ENCODE measurements around the gene PEAK1.

GRCh38 chr15:75367753-75368238 lies 611 bp downstream of the MAN2C1 start:
- RRBS, result 4% methylated on average over 6 of the region's 25 CpGs

GRCh38 chr15:75391337-75392216 lies 23.2 kb upstream of the MAN2C1 start:
- RRBS, result no CpG with 5 or more reads among the region's 4 CpGs

DNA sequence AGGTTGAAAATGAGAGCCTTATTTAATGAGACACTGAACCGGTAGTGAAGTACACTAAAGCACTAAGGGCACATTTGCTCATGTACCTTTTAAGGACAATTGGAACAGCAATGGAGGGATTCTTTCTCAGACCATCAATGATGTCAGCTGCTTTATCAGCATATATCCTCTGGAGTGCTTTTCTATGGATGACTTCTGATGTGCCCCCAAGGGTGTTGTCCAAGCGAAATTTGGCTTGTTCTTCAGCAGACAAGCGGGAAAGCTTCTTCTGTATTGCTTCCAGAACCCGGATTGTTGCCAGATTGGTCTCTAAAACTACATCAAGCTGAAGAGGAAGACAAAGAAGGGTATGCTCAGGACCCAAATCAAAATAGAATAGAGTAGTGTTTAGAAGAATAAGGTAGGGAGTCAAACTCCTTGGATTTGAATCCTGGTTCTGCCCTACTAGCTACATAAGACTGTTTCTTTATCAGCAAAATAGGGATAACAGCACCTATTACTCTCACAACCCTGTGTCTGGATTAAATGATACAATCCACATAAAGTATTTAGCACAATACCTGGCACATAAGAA lies 27.9 kb upstream of the MAN2C1 start:
- RRBS, result no CpG with 5 or more reads among the region's 4 CpGs

GRCh38 chr15:75454231-75455225 lies 3.0 kb upstream of the SIN3A start:
- RRBS, result 3% methylated on average over 55 of the region's 110 CpGs

DNA sequence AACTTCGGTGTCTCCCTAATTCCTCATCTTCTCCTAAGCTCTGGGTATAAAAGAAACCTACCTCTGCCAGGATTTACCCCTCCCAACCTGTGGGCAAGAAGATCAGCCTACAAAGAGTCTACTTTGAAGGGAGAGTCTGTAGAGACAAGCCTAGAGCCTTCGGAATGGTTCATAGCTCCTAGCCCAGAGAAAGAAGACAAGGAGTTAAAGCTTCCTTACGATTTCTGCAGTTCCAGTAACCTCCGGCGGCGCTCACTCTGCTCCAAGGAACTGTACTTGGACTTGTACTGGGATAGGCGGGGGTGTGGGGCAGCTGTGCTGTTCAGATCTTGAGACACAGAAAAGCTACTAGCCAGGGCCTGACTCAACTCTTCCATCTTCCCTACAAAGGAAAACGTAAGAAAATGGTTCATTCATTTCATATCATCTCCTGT lies 4.8 kb downstream of the SNUPN start:
- RRBS, result no CpG with 5 or more reads among the region's 8 CpGs

DNA sequence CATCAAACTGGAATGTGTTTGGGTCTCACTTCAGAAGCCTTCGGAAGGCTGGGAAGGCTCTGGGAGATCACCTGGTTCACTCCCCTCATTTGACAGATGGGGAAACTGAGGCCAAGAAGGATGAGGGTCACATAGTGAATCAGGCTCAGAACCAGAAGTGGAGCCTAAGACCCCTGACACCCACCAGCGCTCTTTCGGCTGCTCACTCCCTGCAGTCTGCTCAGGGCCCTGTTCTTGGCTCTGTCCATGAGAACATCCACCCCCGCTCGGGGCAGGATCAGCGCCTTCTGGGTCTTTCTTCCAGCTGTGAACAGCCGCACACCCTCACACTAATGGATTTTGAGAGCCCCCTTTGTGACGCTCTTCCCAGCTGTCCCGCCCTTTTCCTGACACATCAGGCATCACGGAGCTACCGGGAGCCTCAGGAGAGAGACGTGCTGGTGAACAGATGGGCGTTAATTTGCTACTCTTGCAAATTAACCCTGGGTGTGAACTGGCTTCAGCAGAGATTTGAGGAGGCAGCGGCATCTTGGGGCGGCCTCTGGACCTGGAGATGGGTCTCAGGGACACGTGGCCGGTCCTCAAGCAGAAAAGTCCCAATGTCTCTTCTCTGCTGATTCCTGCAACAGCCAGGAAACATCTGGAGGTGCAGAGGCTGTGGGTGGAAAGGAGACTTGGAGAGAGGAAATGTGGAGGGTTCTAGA lies 113.0 kb downstream of the TMEM266 start:
- RRBS, result no CpG with 5 or more reads among the region's 17 CpGs

DNA sequence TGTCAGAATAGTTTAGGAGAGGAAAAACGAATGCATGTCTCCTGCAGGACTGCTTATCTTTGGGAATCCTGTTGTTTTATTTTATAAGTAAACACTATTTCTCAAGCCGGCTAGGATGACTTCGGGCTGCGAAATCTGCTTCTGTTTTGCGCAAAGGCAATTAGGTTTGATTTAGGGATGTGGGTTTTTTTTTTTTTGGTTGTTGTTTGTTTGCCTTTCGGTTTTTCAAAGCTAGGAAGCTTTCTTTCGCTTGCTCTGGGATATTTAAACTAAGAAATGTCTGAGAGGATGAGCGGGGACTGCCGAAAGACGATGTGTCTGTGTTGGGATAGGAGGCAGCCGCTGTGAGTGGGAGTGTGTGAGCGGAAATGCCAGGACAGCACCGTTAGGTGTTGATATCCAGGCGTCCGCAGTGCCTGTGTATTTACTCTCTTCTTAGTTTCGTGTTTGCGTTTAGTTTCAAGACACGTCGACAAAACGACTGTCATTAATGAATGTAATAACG lies 526 bp downstream of the ISL2 start:
- RRBS, result no CpG with 5 or more reads among the region's 21 CpGs

- RRBS, result 10% methylated on average over 36 of the region's 109 CpGs
Observed at GRCh38 chr15:76337573-76338630, 1.3 kb downstream of the ISL2 start.

DNA sequence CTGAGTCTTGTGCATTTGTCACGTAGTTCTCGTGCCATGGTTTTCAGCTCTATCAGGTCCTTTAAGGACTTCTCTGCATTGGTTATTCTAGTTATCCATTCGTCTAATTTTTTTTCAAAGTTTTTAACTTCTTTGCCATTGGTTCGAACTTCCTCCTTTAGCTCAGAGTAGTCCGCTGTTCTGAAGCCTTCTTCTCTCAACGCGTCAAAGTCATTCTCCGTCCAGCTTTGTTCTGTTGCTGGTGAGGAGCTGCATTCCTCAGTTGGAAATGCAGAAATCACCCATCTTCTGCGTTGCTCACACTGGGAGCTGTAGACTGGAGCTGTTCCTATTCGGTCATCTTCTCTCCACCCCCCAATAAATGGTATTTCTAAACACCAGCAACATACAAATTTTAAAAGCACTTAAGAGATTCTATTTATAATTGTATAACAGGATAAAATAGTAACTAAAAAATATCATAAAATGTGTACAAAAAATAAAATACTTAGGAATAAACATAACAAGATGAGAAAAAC lies 180.4 kb downstream of the SCAPER start:
- RRBS, result no CpG with 5 or more reads among the region's 10 CpGs

GRCh38 chr15:76902489-76902872 lies 2.7 kb downstream of the SCAPER start:
- RRBS, result no CpG with 5 or more reads among the region's 3 CpGs

- RRBS, result no CpG with 5 or more reads among the region's 11 CpGs
Observed at GRCh38 chr15:77046177-77047055, 24.5 kb downstream of the TSPAN3 start.

DNA sequence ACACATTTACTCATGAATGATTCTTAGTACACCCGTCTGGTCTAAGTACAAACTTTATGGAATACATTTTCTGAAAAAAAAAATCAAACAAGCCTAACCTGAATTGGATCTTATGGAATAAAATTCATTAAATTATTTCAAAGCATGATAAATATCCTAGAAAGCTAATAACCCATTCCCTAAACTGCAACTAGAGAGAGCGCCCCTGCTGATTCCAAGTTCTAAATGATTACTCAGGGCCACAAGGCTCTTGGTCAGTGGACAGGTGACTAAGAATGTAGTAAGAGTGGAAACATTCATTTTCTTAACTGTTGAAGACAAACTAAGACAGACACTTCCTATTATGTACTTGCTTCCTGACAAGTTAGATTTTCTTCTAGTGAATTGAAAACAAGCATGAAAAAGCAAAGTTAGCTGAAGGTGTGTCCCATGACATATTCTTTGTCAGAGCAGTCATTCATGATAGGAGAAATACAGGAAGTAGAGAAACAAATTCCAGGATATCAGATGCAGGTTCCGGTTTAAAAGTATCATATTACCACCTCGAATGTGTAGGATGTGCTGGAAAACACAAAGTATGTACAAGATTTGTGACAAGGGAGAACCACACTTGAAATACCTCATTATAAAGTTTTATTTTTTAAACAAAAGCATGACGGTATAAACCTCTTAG lies 6.4 kb downstream of the TSPAN3 start:
- RRBS, result no CpG with 5 or more reads among the region's 5 CpGs

DNA sequence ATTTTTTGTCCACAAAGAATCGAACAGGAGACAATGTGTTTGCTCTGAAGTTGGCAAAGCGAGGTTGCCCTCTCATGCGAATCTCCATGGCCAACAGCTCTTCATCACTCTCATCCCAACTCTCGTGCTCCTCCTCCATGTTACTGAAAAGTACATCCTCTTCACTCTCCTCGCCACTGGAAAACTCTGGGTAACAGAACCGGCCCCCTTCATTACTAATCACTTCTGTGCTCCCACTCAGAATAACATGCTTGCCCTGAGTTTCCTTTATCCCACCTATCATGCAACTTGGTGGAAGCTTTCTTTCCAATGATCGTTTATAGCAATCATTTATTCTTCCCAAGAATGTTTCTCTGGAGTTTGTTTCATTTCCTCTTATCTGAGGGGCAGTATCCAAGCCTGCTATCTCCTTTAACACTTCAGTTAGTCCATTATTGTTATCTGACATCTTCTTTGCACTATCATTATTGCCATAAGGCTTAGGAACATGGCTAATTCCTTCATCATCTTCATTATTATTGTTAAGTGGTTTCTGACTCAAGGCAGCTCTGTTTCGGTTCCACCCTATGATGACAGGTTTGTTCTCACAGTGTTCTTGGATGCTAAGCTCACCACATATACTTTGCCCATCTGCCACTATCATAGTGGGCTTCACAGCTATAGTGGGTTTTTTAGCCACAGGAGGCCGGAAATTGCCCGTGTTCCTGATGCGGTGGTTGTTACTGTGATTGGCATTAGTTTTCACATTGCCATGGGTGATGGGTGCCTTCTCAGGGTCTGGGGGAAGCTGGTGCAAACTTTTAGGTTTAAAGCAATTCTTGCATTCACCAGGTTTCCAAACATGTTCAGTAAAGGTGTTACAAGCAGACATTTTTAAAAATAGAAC lies 110.4 kb upstream of the TSPAN3 start:
- RRBS, result no CpG with 5 or more reads among the region's 11 CpGs

DNA sequence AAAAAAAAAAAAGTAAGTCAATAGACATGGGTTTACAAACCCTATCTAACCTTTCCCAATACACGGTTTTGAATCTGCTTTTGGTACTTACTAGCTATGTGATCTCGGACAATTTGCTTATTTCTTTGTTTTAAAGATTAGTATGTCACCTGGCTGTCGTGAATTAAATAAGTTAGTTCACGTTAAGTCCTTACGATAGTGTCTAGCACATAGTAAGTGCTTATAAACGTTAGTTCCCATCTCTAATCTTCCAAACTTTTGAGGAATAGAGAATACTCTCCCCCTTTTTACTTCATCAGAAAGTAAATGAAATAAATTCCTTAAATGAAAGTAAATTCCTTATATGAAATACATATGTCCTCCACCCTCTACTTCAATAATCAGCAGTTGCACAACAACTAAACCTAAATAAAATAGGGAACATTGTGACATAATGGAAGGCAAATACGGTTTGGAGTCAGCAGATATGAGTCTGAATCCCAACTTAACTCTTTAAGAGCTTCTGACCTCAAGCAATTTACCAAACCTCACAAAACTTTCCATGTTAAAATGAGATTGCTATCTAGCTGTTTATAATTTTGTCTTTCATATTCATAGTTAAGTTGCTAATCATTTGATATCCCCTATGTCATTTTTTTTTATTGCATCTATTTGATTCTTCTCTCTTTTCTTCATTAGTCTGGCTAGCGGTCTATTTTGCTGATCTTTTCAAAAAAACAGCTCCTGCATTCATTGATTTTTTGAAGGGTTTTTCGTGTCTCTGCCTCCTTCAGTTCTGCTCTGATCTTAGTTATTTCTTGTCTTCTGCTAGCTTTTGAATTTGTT lies 134.6 kb downstream of the PEAK1 start:
- RRBS, result no CpG with 5 or more reads among the region's 9 CpGs

DNA sequence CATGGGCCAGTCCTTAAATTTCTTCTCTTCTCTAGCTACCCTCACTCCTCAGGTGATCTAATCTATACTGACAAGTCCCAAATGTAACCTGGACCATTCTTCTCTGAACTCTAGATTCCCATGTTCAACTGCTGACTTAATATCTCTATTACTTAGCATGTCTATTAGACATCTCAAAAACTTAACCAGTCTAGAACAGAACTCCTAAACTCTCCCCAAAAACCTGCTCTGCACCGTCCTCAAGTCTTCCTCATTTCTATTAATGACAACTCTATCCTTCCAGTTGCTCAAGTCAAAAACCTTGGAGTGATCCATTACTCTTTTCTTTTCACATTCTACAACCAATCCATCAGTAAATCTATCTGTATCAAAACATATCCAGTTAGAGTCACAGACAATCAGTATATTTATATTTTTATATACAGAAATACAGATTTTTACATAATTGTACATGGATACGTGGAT lies 7.7 kb downstream of the PEAK1 start:
- RRBS, result no CpG with 5 or more reads among the region's 2 CpGs

- RRBS, result 2% methylated on average over 9 of the region's 90 CpGs
Observed at GRCh38 chr15:77419904-77420852, at the start of gene PEAK1. Gene PEAK1 (minus strand): TSS chr15:77420104.

DNA sequence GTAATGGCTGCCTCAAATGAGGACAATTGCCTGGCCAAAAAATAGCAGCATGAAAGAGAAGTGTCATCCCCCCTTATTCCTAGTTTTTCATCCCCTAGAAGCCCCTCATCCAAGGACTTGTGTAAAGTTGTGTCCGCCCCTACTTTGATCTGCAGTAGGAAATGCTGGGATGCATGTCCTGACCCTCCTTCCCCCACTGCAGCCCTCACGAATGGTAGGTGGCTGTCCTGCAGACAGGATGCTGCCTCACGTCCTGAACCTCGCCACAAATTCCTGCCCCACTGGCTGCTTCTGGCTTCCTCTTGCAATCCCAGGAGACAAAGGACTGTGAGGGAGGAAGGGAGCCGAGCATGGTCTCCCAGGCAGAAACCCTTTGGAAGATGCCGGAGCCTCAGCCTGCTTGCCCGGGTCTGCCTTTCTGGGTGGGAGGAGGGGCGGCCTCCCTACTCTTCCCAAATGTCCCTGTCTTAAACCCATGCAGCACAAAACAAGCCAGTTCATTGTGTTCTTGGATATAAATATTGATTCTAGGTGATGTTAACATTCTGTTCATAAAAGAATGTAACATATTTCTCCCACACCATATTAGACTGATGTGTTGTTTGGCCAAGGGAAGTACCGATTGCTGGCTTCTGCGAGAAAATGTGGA lies 75.1 kb downstream of the HMG20A start:
- RRBS, result no CpG with 5 or more reads among the region's 10 CpGs

GRCh38 chr15:77622404-77622816 lies 10.3 kb downstream of the LINGO1 start:
- RRBS, result 60% methylated on average over 3 of the region's 15 CpGs

- RRBS, result no CpG with 5 or more reads among the region's 5 CpGs
Observed at GRCh38 chr15:77622982-77623383, 9.7 kb downstream of the LINGO1 start.

All from HL-60 (cell line).